ENCODE measurements around the genes TM7SF3 and TSPAN11.

DNA sequence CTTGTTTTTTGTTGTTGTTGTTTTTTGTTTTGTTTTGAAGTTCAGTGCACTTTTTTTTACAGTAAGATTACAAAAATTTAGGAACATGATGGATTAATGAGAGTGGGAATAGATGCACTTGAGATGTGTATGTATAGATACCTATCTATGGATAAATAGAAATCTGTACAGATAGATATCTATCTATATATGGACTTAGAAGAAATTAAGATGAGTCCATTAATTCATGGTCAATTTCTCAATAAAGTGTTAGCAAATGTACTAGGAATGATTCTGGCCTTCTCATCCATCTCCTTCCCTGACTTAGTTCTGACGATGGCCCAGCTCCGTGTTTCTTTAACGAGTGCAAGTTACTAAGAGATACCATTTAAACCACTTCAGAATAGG lies 3.8 kb downstream of the BHLHE41 start:
- PRO-cap, result no peak
- RAMPAGE, long total RNA, 4 experiments, result no peak in any of the 4 experiments

DNA sequence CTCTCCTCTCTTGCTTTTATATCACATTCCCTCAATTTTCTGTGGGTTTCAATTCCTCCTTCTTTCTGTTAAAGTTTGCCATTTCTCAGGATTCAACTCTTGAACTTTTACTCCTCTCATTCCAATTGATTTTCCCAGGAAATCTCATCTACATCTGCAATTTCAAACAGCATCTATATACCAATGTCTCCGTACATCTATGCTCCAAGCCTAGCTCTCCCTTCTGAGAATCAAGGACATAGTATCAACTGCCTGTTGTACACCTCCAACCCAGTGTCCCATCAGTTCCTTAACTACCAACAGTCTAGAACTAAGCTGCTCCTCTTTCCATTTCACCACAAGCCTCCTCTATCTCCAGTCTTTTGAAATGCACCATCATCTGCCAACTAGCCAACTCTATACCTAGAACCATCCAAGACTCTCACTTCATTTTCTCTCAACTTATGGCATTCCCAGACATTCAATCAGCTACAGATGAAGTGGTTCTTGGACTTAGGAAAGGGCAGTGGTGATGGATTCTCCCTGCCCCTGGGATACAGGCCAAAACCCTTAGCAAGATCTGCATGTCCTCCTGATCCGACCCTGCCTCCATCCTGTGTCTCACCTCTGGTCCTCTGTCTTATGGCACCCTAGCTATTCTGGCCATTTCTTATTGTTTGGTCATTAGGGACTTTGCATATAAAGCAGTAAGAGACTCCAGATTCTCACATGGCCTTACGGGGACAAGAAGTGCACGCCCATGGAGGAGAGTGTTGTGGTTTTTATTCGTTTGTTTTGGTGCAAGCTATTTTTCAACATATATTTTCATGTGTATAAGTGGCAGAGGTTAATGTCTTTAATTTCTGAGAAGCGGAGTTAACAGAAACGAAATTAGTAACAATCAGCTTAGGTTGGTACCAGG lies 264.5 kb downstream of the SSPN start:
- PRO-cap, result no peak
- RAMPAGE, long total RNA, 4 experiments, result no peak in any of the 4 experiments

- PRO-cap, result no peak
- RAMPAGE, long total RNA, 4 experiments, result no peak in any of the 4 experiments
These were observed 2.5 kb downstream of the FGFR1OP2 start for GRCh38 chr12:26940768-26941163.

DNA sequence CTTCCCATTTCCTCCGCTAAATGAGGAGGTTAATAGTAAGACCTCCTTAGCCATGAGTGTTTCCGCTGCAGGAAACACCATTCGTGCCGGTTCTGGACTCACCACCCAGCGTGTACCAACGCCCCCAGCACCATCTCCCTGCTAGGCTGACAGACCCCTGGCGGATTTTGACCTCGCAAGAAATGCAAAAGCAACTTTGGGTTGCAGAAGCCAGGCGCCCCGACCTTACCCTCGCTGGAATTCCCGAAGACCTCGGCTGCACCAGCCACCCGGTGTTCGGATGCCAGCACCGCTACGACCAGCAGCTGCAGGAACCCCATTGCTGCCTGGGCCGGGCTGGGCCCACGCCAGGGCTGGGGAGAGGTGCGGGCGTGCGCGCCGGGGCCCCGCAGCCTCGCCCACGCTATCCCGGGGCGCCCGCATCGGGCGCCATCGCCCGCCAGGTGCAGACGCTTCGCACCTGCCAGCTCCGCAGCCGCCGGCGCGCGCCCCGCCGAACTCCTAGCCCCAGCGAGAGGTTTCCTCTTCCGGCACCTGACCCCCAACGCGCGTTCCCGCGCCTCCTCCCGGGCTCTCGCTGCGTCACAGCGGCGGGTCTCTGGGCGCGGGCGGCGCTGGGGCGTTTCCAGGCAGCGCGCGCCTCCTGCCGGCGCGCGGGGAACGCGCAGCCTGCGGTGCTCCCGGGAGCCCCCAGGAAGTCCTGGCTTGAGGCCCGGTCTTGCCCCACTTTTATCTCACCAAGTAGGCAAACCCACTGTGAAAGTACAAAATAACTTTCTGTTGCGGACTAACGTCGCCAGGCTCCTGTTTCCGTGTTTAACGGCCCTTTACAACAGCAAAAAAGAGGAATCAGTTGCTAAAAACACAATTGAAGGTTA lies at the start of gene TM7SF3:
TM7SF3 (minus strand) TSS at position 536 of the 878 bp plus-strand sequence.
- PRO-cap, result bidirectional peak, plus-strand start at position 632 of the sequence, minus-strand start at position 503 of the sequence
- RAMPAGE, long total RNA, 4 experiments, result no peak in any of the 4 experiments

DNA sequence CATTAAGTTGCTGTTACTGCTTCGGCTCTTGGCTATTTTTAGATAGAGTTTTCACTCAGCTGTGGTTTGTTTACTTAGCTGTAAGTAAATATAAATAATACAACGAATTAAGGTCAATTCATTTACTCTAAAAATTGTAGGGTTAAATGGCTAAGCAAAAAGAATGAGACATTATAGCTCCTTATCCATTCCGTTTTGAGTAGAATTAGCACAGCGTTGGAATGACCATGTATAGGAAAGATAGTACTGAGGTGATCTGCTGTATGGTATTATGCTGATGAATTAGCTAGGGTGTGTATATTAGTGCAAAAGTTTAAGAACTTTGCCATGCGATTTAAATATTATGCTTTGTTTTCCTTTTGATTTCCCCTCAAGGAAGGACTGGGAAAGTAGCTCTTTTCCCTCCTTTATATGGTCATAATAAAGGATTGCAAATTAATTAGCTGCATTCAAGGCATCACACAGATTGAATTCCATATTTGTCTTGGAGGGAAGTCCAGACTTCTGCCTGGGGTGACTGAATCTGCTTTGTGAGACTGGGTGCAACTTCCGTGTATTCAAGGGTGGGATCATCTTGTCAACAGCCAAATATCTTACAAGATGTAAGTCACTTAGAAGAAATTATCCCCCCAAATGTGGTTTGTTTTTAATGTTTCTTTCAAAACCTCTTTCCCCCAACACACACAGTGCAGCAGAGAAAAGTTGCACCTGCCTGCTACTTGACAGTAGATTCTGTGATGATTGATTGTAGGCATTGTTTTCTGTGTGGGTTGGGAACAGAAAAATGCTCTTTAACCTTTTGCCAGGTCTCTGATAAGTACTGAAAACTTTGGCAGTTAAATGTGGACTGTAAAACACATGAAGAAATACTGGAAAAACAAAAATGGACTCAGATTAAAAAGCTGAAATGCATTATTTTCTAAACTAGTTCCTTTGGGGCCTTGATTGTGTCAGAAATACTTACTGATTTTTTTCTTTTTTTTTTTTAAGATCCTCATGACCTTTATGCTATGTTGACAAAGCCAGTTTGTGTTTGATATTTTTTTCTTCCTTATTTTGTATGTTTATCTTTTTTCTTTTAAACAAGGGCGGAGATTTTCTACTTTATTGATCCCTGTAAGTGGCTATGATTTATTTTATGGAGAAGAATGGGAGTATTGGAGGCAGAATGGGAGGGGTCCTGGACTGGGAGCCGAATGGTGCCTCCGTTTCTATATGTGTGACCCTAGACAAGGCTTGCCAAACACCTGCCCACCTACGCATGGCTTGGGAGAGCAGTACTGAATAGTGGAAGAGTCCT lies 28.4 kb downstream of the STK38L start:
- PRO-cap, result no peak
- RAMPAGE, long total RNA, 4 experiments, result no peak in any of the 4 experiments

DNA sequence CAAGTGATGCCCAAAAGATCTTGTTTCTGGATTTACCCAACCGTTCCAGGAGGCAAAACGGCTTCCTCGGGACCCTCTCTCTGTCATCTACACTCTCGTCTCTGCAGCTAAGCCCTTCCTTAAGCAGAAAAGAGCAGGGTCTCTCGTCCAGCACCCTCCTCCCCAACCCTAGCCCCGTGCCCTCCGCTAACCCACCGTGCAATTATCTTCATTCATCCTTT lies 327 bp upstream of the BMAL2 start:
- PRO-cap, result no peak
- RAMPAGE, long total RNA, 4 experiments, result no peak in any of the 4 experiments

DNA sequence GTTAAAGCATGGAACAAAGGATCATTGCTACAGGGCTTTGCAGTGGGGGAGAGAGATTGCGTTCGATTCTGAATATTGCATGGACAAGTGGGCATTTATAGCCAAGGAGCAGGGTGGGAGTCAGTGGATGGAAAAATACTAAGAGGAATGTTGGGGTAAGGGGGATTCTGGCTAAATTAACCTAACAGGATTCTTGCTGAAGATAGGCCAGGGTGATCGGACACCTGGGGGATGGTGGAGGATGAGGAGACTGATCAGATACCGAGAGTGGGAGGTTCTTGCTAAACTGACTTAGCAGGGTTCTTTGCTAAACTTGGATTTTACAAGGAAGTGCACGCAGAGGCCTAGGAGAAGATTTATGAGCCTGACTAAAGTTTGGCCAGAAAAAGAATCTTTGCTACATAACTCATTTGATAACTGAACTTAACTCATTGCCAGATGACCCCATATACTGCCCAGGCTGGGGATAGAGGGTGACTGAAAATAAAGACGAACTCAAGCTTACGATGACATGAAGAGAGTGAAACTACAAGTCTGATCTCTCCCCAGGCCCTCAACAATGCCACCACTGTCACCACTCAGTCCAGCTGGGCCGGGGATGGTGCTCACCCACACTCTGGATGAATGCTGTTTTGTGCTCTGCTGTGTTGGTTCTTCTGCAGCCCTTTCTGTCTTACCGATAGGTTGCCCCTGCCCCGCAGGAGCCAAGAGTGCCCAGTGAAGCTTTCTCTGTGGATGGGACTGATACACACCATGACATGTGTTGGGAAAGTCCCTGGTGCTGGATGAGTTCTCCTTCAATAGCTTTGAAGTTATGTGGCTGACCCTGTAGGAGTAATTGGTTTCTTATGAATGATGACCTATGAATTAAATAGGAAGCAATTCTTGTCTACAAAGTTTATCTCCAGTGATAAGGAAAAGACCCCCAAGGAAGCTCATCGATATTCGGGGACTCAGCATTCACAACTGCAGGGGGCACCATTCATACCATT lies 29.0 kb downstream of the PPFIBP1 start:
- PRO-cap, result no peak
- RAMPAGE, long total RNA, 4 experiments, result no peak in any of the 4 experiments

- PRO-cap, result no peak
- RAMPAGE, long total RNA, 4 experiments, result no peak in any of the 4 experiments
These were observed 55.0 kb downstream of the PPFIBP1 start for GRCh38 chr12:27578834-27579593.

DNA sequence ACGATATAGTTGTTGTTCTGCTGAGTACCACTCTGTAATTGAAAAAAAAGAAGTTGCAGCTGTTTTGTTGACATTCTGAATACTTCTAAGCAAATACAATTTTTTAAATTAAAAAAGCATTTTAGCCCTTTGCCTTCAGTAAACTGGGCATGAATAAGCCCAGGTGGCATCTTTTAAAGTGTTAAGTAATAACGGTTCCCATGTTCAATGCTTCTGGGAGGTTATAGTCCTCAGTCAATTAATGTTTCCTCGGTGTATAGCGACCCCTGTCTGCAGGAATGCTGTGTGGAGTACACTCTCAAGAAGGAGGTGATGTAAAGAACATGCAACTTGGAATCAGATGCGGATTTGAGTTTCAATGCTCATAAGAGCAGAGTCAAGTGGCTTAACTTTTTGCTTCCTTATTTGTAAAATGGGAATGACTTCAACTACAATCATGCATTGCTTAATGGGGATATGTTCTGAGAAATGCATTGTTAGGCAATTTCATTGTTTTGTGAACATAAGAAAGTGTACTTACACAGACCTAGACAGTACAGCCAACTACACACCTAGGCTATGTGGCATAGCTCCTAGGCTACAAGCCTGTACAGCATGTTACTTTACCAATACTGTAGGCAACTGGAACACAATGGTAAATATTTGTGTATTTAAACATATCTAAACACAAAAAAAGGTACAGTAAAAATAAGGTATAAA lies 6.9 kb upstream of the MRPS35 start:
- PRO-cap, result no peak
- RAMPAGE, long total RNA, 4 experiments, result no peak in any of the 4 experiments

DNA sequence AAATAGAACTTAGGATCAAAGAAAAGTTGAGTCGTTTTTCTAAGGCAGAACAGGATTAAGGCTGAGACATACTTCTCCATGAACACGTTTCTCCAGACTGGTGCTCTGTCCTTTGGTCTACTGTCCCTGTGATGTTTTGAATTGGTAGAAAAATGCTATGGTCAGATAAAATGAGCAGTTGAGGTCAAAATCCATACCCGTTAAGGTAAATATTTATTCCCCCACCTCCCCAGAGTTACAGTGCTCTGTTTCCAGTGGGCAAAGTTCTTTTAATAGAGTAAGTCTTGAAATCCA lies 74.6 kb downstream of the PTHLH start:
- PRO-cap, result no peak
- RAMPAGE, long total RNA, 4 experiments, result no peak in any of the 4 experiments

GRCh38 chr12:29103284-29103857 lies 45.7 kb upstream of the FAR2 start:
- PRO-cap, result no peak
- RAMPAGE, long total RNA, 4 experiments, result no peak in any of the 4 experiments

DNA sequence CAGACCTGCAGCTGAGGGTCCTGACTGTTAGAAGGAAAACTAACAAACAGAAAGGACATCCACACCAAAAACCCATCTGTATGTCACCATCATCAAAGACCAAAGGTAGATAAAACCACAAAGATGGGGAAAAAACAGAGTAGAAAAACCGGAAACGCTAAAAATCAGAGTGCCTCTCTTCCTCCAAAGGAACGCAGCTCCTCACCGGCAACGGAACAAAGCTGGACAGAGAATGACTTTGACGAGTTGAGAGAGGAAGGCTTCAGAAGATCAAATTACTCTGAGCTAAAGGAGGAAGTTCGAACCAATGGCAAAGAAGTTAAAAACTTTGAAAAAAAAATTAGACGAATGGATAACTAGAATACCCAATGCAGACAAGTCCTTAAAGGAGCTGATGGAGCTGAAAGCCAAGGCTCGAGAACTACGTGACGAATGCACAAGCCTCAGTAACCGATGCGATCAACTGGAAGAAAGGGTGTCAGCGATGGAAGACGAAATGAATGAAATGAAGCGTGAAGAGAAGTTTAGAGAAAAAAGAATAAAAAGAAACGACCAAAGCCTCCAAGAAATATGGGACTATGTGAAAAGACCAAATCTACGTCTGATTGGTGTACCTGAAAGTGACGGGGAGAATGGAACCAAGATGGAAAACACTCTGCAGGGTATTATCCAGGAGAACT lies 57.2 kb downstream of the ERGIC2 start:
- PRO-cap, result no peak
- RAMPAGE, long total RNA, 4 experiments, result no peak in any of the 4 experiments

DNA sequence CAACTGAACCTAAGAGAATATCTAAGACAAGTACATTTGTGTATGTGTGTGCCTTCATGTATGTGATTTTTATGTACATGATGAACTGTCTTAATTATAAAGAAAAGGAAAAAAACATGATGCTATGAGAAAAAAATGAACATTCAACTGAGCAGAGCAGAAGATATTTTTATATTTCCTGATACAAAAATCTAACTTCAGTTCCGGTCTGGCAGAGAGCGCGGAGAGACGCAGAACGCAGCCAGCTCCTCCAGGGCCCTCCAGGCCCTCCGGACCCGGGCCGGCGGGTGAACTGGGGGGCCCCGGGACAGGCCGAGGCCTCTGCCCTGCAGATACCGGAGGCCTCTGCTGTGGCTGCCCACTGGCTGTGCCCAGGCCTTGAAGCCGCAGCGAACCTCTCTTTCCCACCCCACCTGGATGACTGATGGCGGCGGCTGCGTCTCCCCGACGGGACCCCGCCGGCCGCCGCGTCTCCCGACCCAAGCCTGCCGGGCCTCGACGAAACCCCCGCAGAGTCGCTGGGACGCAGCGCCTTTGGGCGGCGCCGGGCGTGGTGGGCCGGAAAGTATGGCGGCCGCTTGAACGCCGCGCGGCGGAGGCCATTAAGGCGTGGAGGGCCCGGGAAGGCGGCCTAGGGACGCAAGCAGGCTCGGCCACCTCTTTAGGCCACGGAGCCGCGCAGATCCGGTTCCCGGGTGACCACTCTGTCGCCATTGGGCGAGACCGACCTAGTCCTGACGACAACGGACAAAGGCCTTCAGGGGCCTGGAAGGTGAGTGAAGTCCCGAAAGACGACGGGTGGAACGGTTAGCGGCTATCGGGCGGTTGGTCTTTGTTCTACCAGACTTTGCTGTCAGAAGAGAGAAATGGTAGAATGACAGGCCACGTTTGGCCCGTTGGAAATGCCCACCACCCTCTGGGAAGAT lies 8.4 kb upstream of the ERGIC2 start:
- PRO-cap, result no peak
- RAMPAGE, long total RNA, 4 experiments, result no peak in any of the 4 experiments

DNA sequence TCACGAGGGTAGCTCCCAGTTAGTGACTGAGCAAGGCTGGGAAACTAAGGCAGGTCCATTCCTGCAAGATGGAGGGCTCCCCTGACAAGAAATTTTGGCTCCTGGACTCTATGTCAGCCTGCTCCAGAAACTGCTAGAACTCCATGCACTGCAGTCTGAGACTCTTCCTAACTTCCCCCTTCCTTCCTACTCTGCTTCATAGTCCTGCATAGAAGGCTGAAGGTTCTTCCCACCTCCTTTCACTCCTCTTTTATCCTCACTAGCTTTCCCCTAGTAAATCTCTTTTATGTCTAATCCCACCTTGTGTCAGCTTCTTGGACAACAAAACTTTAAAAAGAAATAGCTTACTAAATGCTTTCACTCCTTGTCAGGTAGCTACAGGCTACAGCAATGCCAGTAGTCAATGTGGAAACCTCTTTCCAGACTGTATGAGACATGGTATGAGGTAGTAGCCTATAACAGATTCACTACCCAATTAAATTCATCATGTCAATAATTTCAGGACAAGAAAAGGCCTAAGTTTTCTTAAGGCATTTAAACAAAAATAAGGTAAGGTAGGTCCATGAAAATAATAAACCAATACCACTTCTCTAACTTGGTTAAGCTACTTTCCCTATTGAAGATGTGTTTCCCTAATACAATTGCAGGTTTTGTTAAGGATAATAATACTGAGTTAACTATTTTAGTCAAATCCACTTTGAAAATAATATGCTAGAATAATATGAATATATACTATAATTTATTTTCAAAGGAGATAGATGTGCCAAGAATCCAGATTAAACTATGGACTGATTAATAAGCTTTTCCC lies 82.2 kb downstream of the TMTC1 start:
- PRO-cap, result no peak
- RAMPAGE, long total RNA, 4 experiments, result no peak in any of the 4 experiments

DNA sequence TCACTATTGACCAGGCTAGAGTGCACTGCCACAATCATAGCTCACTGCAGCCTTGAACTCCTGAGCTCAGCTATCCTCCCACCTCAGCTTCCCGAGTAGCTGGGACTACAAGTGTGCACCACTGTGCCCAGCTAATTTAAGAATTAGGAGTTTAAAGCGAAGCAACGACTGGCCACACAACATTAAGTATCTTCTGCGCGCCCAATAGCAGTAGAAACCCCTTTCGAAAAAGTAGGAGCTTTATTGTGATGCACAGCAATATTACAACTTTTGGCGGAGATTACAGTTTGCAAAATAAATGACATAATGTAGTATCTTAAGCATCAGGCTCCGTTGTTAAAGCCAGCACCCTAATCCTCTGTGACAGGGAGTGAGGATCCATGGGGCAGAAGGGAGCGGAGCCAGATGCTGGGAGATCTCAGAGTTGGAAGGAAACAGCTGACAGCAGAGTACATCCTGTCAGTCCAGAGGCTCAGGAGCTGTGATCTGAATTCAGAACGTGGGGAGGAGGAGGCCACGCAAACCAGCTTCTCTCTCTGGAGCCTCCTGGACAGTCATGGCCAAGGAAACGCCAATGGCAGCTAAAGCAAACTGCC lies 55.8 kb downstream of the TMTC1 start:
- PRO-cap, result no peak
- RAMPAGE, long total RNA, 4 experiments, result no peak in any of the 4 experiments

GRCh38 chr12:30630647-30631269 lies 64.9 kb downstream of the IPO8 start:
- PRO-cap, result no peak
- RAMPAGE, long total RNA, 4 experiments, result no peak in any of the 4 experiments

- PRO-cap, result no peak
- RAMPAGE, long total RNA, 4 experiments, result no peak in any of the 4 experiments
These were observed 56.2 kb downstream of the IPO8 start for GRCh38 chr12:30639444-30639796.

DNA sequence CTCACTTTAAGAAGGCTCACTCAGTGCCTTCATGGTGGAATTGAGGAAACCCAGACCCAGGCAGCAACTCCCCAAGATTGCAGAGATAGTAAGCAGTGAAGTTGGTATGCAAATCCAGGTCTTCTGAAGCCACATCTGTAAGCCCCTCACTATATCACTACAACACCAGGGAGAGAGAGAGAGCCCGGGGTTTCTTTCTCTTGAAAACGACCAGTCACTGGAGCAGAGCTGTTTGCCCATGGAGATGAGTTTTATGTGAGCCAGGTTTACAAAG lies 38.6 kb upstream of the CAPRIN2 start:
- PRO-cap, result no peak
- RAMPAGE, long total RNA, 4 experiments, result no peak in any of the 4 experiments

GRCh38 chr12:30925980-30927047 lies at the start of gene TSPAN11:
Gene TSPAN11, plus strand, starts transcription at chr12:30926748.
- PRO-cap, result no peak
- RAMPAGE, long total RNA, 4 experiments, result start-site peak on the plus strand in 1 of 4 experiments, at chr12:30926732-30926757 at its widest, 17 reads per replicate

- PRO-cap, result no peak
- RAMPAGE, long total RNA, 4 experiments, result no peak in any of the 4 experiments
These were observed 104.7 kb downstream of the SINHCAF start for GRCh38 chr12:31221319-31221565.

Data from sigmoid colon (tissue), 4 donors.